NB4 (cell line): ENCODE data around the gene NUTM2B.

DNA sequence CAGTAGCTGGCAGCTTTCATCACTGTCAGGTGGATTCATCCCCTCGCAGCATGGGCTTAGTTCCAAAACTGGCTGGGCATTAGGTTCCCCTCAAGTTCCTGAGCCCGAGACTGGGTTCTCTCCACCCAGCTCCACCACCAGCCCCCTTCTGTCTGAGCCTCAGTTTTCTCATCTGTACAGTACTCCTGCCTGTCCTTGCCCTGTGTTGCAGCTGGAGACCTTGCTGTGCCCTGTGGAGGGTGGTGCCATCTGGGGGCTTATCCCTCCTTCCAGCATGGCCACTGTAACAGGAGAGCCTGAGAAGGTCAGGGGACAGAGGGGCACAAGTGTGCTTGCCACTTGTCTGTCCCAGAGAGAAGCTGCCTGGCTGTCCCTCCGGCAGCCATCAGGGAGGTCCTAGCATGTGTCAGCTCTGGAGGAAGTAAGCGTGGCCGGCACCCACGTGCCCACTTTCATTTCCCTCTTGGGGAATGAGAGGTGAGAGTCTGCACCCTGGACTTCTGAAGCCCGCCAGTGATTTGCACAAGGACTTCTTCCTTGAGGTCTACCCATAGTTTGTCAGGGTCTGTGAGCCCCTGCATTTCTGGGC, 97.1 kb upstream of the PPIF start:
- RRBS = 13% methylated on average over 3 of the region's 7 CpGs

DNA sequence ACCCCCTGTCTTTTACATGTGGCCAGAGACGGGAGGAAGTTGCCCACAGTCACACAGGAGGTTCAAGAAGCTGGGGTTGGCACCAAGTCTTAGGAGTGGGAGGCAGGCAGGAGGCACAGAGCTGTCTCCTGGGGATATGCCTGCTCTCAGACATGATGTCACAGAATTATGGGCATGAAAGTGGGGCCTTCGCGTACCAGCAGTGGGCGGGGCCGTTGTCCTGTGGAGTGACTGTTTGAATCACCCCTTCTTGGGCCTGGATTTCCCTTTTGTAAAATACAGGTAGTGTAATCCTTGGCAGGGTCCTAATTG, 81.2 kb upstream of the PPIF start:
- RRBS = no CpG with 5 or more reads among the region's 5 CpGs

DNA sequence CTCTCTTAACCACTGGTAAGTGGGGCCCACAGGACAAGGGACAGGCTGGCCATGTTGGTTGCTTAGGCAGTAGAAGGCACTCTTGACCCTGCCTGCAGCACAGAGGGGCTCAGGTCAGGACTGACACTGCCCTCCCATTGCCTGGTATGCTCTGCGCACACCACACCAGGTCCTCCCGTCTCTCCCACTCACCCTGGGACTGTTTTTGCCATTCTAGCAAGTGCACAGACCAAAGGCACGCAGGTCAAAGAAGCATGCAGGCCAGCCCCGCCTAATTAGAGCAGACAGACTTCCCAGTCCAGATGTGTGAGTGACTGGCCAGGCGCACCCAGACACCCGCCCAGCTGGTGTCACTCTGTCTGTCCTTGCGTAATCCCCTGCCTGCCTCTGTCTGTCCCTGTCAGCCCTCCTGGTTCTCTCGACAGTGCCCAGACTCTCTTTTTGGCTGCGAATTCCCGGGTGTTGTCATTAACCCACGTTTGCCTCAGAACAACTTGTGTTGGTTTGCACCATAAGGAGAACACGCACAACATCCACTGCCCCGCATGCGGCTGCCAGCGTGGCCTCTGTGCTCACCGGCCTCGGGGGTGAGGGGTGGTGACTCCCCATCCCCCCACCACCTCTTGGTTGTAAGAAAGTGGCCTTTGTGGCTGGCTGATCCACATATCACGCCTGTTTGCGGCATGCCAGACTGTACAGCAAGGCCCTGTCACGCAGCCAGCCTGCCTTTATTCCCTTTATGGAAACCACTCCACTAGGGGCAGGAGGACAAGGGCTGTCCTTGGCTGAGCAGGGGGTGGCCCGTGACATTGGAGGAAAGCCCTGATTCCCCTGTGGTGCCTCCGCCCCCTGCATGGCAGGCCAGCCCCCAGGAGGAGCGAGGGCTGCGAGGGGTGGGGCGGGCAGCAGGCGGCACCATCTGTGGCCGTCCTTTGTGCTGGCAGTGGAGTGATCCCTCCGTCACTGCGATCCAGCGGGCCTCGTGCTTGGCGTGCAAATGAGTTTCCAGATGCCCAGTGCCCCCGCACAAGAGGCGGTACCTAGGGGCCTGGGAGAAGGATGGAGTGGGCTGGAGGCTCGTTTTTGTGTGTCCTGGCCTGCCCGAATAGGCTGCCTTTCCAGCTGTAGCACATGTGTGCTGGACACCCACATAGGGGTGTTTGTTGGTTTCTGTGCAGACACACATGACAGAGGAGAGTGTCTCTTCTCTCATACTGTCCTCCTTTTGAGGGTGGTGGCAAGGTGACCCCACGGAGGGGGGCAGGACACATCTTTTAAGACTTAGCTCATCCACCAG, 72.8 kb upstream of the PPIF start:
- RRBS = no CpG with 5 or more reads among the region's 37 CpGs

DNA sequence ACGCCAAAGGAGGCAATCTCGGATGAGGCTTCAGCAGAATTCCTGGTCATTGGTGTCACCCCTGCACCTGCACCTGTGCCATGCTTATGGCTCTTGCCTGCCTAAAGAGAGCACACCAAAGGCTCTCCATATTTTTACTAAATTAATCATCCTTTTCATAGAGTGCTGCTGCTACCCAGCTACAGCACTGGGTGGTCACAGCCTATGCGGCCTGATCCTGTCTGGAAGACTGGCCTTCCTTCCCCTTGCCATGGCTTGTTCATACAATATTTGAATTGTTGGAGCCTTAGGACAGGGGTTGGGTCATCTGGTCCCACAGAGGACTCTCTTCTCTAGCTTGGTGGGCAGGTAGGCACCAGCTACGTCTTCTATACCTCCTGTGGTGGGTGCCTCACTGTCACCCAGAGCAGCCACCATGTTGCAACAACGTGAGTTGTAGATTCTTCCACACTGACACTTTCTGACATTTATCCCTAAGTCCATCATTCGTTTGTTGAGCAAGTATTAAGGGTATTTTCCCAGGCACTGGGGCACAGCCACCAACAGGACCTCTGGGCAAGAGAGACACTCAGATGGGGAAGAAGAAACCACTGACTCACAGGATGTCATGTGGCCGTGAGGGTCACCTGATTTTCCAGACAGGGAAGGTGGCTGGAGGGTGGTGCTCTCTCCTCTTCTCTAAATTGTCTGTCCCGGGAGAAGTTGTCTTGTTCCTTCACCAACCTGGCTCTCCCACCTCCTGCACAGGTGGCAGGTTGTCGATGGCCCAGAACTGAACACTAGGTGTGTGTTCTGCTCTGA, 51.9 kb upstream of the PPIF start:
- RRBS = no CpG with 5 or more reads among the region's 9 CpGs

- RRBS = no CpG with 5 or more reads among the region's 28 CpGs
Measured at GRCh38 chr10:79303429-79304393, 43.6 kb upstream of the PPIF start.

DNA sequence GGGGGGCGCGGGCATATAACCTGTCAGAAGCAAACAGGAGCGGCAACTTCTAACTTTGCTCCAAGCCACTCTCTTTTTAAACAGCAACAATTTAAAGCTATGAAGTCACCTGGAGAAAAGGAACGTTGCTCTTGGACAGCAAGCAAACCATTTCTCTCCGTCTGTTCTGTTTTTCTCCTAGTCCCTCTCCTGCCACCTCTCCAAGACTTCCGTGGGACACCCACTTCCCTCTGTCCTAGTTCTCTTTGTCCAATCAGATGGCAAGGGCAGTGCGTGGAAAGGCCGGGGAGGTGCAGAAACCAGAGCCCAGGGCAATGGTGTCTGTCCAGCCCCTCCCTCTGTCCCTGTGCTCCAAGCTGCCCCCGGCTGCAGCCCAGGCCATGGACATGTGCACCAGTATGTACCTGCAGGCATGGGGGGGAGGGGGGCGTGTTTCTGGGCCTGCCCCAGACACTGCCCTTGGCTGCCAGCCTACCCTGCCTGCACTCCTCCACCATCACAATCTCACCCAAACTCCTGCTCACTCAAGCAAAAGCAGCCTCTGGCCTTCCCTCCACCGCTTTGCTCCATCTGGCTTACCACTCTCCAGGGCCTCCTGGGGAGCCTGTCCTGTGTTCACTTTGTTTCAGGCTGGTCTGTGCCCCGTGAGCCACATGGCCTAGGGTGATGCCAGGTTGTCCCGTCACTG, 33.5 kb upstream of the PPIF start:
- RRBS = 98% methylated on average over 2 of the region's 13 CpGs

- RRBS = no CpG with 5 or more reads among the region's 10 CpGs
Measured at GRCh38 chr10:79356915-79357585, 9.8 kb downstream of the PPIF start.

DNA sequence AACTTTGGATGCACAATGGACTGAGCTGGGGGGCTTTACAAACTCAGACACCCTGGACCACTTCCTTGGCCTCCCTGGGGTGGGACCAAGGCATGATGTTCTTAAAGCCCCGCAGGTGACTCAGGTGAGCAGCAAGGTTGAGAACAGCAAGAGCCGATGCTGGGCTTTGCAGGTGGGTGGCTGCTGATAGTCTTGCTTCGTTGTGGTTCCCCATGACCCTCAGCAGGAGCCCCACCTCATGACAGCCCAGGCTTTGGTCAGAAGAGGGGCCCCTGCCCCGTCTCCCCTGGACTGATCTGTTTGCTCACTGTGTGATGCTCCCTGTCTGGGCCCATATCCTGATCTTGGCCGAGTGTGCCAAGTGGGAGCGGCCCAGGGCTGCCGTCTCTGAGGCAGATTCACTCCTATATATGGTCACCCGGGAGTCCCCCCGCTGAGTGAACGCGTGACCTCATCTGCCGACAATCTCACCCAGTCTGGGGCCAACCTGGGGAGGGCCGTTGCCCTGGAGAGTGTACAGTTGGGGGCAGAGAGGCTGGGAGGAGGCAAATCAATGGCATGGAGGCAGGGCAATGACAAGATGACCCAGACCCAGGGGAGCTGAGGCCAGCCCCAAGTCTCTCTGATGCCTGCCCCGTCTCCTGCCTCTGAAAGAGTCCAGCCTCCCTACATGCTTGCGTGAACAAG, 34.5 kb downstream of the PPIF start:
- RRBS = no CpG with 5 or more reads among the region's 15 CpGs

DNA sequence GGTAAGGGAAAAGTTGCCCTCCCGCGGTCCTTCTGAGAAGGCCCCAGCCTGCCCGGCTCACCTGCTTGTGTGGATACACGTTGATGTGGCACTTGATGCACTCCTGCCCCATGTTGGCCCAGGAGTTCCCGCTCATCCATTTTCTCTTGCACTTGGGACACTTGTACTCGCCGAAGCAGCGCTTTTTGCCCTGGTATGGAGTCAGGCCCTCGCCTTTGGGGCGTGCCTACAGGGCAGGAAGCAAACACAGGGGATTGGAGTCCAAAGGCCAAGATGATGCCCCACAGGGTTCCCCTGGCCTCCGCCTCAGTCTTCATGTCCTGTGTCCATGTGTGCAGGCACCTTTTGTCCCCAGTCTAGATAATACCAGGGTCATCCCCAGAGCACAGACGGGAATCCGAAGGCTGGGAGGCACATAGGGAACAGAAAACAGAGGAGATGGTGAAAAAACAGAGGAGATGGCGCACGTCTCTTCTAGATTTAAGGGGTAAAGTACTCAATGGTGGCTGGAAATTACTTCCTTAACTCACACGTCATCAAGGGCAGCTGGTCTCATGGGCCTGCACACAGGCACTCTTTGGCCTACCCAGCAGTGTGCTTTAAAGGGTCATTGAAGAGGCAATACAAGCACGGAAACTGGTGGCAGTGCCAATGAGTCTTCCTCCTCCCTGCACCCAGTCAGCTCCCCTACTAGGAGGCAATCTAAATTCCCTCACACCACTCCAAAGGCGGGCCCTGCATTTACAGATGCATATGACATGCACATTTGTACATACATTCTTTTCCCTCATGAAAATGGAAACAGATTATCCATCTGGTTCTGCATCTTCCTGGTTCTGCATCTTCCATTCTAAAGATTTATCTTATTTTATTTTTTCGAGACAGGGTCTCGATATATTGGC, 47.2 kb downstream of the PPIF start:
- RRBS = 97% methylated on average over 3 of the region's 20 CpGs

- RRBS = no CpG with 5 or more reads among the region's 18 CpGs
Measured at GRCh38 chr10:79399102-79399920, 46.1 kb downstream of the ZCCHC24 start.

DNA sequence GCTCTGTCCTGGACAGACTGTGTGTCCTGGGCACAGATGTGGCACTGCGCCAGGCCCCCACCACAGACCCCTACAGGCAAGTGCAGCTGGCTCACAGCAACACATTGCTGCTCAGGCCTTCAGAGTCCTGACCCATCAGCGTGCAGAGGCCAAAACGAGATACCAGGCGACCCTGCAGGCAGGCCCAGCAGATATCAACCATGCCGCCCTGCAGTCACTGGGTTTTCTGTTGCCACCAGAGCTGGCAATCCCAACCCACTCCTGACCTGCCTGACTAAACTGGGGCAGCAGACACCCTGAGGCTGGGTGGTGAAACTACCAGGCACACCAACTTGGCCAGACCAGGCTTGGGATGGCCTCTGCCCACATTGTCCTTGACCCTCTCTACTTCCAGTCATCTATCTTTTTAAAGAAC, 20.3 kb downstream of the ZCCHC24 start:
- RRBS = no CpG with 5 or more reads among the region's 5 CpGs

DNA sequence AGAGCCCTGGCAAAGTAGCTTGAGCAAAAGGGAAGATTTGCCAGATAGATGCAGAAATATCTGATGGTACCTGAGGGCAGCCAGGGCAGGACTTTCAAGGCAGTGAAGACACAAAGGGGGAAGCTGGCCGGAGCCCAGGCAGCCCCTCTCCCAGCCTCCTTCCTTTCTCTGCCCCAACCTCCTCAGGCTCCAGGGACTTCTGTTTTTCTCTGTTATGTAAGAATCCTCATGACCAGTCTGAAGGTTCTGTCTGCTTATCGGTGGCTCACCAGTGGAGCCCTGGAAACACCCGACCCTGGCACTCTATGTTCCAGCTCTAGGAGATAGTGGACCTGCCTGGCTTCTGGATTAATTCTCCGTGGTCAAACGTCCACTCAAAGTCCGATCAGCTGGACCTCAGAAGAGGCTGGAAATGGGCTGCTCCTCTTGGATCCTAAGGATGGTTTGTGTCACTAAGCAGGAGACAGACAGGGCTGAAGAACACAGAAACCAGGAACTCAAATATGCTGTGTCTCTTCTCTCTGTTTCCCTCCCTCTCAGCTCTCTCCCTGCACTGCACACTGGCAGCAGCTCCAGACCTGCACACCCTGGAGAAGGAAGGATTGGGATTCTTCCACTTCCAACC, 22.3 kb upstream of the ZCCHC24 start:
- RRBS = no CpG with 5 or more reads among the region's 6 CpGs

- RRBS = no CpG with 5 or more reads among the region's 2 CpGs
Measured at GRCh38 chr10:79702937-79703280, at the start of gene NUTM2B. Gene NUTM2B, plus strand, starts transcription at chr10:79703227.

DNA sequence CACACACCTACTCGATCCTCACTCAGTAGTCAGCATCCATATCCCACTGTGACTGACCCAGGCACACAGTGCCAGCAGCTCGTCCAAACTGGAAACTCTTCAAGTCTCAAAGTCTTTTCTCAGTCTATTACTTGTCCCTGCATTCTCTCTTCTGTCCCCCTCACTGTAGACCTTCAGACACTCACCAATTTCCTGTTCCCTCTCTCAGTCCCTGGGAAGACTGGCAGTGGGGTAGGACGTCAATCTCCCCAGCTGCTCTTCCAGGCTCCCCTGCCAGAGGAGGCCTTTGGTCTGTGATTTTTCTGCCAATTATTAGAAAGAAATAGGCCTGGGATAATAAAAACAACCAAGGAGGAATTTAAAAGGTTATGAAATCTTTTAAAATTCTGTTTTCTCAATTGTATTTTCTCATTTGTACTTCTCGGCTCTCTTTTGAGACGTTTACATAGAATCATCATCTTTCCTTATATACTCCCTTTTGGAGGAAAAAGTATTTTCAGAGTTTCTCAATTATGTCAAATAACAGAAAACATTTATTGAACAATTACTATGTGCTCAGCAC, 41.9 kb upstream of the NUTM2E start:
- RRBS = no CpG with 5 or more reads among the region's 5 CpGs

- RRBS = no CpG with 5 or more reads among the region's 5 CpGs
Measured at GRCh38 chr10:80126741-80127238, 5.7 kb upstream of the PLAC9 start.

DNA sequence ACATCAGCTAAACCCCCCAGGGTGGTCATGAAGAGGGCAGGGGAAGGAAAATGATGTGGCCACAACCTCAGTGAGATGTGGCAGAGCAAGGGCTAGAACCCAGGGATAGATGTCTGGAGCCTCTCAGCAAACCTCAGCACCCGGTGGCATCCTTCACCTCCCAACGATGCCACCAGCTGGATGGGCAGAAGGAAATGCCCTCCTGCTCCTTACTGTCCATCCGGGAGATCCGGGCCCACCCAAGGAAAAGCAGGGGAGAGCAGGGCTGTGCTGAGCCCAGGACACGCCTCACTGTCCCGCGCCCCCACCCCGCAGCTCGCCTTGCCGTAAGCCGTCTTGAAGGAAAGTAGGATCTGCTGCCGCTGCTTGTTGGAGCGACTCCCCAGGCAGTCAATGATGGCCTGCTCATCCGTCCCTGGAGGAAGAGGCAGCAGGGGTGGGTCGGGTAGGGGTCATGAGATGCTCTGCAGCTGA, 34.1 kb downstream of the PLAC9 start:
- RRBS = 98% methylated on average over 3 of the region's 15 CpGs

DNA sequence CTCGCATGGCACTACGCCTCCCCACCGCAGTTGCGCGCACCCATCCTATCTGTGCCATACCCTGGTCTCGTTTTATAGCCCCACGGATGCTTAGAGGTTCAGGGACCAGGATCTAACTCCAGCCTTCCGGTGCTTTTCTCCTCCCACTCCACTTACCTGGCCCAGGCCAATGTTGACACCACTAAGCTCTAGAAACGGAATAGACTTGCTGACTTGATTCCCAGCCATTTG, 15.6 kb downstream of the MAT1A start:
- RRBS = no CpG with 5 or more reads among the region's 9 CpGs

DNA sequence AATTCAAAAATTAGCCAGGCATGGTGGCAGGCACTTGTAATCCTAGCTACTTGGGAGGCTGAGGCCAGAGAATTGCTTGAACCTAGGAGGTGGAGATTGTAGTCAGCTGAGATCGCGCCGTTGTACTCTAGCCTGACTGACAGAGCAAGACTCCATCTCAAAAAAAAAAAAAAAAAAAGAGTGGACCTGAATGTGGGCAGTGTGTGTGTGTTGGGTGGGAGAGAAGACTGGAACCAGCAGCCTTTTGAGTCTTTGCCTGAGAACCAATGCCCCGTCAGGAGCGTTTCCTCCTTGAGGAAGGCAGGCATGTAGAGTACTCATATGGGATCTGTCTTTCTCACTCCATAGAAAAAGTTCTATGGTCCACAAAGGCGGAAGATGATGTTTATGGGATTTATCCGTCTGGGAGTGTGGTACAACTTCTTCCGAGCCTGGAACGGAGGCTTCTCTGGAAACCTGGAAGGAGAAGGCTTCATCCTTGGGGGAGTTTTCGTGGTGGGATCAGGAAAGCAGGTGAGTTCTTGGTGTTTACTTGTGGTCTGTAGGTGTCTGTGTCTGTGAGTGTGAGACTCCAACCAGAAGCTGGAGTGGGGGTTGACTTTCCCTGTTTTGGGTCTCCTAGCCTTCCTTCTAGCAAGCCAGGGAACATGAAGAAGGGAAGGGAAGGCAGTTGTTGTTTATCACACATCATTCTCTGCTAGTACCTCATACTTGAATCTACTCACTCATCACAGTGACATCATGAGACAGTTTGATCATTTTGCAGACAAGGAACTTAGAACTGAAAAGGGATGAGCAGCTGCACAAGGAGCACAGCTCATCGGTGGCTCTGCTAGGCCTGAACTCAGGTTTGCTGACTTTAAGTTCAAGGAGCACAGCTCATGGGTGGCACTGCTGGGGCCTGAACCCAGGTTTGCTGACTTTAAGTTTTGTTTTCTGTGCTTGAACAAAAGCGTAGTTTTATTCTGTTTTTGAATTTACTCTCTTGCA, 18.9 kb downstream of the PRXL2A start:
- RRBS = no CpG with 5 or more reads among the region's 12 CpGs

- RRBS = no CpG with 5 or more reads among the region's 6 CpGs
Measured at GRCh38 chr10:80470586-80471464, 16.7 kb downstream of the TSPAN14 start.

- RRBS = no CpG with 5 or more reads among the region's 5 CpGs
Measured at GRCh38 chr10:80477287-80478300, 23.5 kb downstream of the TSPAN14 start.